HT-29 (cell line): ENCODE data around the gene PLEKHA4.

- RAMPAGE, long total RNA, result no peak
Measured at GRCh38 chr19:48203650-48204535, 33.4 kb downstream of the ZSWIM9 start.

GRCh38 chr19:48291208-48291600 lies 21.3 kb downstream of the ZNF114 start:
- RAMPAGE, long total RNA, result no peak

- RAMPAGE, long total RNA, result no peak
Measured at GRCh38 chr19:48328922-48330047, 3.9 kb downstream of the EMP3 start.

DNA sequence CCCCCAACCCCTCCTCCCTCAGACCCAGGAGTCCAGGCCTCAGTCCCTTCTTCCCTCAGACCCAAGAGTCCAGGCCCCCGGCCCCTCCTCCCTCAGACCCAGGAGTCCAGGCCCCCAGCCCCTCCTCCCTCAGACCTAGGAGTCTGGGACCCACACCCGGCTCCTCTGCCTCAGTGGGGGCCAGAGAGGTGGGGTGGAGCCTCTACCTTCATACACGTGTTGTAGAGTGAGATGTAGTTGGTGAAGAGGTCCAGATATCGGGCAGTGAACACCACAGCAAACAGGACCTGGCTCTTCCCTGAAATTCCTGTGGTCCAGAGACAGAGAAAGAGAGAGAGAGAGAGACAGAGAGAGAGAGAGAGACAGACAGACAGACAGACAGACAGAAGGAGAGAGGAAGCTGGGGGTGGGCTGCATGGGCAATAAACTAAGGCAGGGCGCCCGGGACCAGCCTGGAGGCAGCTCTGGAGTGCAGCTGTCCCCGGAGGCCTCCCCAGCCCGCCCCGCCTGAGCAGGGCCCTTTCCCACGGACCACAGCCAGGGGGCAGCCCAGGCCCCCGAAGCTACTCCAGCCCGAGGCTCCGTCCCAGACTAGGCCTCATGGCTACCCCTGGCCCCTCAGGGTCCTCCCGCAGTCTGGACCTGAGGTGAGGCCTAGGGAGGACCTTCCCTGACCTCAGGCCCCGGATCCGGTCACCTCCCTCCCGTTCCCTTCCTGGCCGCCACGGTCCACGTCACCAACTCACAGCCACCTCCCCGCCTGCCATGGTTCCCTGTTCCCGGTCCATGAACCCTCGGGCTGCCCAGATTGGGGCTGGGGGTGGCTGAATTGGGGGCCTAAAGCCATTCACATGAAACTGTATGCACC lies 899 bp downstream of the KDELR1 start:
- RAMPAGE, long total RNA, result no peak

DNA sequence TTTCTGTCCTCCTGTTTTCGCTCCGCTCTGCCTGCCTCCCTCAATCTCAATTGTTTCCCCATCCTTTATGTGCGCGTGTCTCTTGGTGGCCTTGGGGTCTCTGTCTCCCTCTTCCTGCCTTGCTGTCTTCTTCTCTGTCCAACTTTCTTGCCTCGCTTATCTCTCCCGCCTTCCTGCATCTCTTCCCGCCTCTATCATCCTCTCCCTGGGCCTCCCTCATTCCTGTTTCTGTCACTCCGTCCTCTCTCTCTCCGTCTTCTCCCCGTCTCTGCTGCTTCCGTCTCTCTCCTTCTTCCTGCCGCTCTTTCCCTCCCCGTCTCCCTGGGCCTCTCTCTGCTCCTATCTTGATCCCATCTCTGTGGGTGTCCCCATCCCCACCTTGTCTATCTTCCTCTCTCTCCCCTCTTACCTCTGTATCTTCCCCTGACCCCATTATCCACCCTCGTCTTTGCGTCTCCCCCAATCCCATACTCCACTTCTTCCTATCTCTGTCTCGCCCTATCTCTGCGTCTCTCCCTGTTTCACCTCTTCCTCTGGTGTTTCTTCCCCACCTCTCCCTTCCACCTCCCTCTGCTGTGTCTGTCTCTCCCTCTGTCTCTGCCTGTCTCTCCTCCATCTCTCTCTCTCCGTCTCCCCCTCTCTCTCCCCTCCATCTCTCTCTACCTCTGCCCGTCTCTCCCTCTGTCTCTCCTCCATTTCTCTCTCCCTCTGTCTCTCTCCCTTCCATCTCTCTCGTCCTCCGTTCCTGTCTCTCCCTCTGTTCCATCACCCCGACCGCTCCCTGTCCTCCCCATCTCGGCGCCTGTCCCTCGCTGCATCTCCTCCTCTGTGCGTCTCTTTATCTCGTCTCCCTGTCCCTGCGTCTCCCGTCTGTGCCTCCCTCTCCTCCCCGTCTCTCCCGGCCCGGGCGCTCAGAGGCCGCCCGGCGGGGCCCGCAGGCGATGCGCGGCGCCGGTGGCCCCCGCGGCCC lies 4.3 kb downstream of the GRIN2D start:
- RAMPAGE, long total RNA, result no peak

DNA sequence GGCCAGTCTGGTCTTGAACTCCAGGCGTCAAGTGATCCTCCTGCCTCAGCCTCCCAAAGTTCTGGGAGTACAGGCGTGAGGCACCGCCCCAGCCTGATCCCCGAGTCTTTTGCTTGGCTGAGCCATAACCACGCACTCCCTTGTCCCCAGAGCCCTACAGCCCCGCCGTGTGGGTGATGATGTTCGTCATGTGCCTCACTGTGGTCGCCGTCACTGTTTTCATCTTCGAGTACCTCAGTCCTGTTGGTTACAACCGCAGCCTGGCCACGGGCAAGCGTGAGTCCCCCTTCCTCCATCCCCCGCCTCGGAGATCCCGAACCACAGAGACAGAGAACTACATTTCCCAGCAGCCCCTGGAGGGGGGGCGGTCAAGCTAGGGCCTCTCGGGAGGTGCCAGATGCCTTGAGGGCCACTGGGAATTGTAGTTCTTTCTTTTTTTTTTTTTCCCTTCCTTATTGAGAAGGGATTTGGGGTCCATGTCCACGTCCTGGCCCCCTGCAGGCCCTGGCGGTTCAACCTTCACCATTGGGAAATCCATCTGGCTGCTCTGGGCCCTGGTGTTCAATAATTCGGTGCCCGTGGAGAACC lies 25.7 kb downstream of the GRIN2D start:
- RAMPAGE, long total RNA, result no peak

DNA sequence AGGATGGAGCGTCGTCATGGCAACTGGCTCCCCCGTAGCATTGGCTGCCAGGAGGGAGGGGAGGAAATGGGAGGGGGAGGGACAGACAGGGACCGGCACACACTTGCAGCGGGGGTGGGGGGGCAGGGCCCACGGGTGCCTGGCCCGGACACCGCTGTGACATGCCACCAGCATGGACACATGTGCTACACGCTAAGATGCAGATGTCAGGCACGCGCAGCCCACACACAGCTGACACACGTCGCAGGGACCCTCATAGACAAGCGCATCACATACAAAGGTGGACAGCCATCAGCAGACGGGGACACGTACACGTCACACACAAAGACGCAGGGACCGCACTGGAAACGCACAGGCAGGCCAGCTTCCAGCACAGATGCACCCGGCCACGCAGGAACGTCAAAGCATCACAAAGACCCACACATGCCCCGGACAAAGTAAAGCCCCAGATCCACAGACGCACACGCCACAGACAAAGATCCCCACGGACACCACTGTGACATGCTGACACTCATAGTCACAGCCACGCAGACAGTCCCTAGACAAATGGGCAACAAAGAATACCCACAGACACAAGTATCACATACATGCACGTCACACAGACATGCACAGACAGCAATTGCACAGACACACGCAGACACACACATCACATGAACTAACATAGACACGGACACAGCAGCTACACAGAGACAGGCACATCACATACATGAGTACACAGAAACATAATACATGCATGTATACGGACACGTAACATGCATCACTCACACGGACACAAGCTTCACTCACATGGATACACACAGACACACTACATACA lies 514 bp upstream of the LMTK3 start:
- RAMPAGE, long total RNA, result no peak

DNA sequence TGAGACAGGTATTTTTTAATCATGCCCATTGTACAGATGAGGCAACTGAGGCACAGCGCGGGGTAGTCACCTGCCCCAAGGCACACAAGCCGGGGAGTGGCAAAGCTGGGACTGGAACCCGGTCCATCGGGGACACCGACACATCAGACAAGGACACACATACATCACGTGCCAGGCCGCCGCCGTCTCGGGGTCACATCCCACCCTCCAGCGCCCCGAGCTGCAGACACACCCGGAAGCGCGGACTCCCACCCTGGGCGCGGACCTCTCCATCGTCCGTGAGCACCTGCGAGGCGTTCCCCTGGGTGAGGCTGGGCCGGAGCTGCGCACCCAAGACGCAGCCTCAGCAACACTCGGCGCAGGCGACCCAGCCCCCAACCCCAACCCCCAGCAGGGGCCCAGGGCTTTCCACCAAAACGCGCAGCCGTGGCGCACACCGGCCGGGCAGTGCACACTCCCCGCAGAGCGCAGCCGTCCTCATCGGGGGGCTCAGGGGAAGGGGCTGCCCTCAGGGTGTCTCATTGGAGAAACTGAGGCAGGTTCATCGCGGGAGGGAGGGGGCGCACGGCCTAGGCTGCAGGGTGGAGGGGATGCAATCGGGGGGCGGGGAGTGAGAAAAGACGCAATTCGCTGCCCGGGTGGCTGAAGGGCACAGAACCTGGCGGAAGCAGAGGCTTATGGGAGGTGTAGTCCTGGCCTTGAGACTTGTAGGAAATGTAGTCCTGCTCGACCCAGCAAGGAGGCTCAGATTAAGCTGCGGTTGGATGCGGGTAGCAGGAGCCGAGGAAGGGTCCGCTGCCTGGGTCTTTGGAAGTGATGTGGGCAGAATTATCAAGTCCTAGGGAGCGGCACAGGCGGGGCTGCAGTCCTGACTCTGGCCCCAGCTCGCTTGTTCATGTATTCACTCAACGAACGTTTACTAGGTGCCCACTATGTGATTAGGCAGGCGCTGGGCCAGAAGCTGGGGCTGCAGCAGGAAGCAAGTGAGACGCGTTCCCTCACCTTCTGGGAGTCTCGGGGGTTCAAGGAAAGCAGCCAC lies 2.0 kb upstream of the LMTK3 start:
- RAMPAGE, long total RNA, result no peak

GRCh38 chr19:48552754-48553155 lies 783 bp downstream of the SULT2B1 start:
- RAMPAGE, long total RNA, result no peak

- RAMPAGE, long total RNA, result no peak
Measured at GRCh38 chr19:48556218-48556590, 4.2 kb downstream of the SULT2B1 start.

DNA sequence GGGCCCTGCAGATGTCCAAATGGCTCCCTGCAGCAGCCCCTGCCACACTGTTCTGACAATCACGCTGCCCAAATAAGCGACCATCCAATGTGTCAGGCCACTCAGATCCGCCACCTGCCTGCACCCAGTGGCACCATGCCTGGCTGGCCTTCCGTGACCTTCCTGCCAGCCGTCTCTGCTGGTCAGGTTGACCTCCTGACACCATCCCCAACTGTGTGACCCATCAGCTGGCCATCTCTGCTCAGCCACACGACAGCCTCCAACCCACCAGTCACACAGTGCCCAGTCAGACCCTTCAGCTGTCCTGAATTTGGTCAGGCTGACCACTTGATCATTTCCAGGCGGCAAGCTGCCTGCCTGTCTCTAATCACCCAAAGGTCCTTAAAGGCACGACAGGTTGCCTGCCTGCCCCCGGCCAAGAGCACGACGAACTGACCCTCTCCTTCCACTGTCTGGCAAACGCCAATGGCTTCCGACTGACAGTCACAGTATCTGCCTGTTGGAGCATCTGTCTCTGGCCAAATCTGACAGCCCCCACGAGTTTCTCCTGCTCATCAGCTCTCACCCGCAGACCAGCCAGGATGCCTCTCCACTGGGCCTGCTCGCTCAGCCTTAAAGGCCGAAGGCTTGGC lies 1.3 kb downstream of the FAM83E start:
- RAMPAGE, long total RNA, result no peak

- RAMPAGE, long total RNA, result no peak
Measured at GRCh38 chr19:48636788-48637233, 368 bp downstream of the DBP start.

DNA sequence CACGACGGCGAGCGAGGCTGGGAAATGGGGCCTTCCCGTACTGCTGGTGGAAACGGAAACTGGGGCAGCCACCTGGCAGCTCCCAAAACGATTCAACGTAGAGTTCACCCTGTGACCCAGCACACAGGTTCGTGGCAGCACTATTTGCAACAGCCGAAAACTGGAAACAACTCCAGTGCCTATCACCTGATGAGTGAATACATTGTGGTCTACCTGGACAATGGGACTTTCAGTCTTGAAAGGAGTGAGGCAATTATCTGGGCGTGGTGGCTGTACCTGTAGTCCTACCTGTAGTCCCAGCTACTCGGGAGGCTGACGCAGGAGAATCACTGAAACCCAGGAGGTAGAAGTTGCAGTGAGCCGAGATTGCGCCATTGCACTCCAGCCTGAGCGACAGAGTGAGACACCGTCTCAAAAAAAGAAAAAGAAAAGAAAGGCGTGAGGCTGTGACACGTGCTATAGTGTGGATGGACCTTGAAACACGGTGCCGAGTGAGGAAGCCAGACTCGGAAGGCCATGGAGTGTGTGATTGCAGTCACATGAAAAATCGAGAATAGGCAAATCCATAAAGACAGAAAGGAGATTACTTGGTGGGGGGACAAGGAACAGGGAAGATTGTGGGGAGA lies 4.0 kb upstream of the NTN5 start:
- RAMPAGE, long total RNA, result no peak

- RAMPAGE, long total RNA, result no peak
Measured at GRCh38 chr19:48737226-48738138, 2.9 kb downstream of the RASIP1 start.

DNA sequence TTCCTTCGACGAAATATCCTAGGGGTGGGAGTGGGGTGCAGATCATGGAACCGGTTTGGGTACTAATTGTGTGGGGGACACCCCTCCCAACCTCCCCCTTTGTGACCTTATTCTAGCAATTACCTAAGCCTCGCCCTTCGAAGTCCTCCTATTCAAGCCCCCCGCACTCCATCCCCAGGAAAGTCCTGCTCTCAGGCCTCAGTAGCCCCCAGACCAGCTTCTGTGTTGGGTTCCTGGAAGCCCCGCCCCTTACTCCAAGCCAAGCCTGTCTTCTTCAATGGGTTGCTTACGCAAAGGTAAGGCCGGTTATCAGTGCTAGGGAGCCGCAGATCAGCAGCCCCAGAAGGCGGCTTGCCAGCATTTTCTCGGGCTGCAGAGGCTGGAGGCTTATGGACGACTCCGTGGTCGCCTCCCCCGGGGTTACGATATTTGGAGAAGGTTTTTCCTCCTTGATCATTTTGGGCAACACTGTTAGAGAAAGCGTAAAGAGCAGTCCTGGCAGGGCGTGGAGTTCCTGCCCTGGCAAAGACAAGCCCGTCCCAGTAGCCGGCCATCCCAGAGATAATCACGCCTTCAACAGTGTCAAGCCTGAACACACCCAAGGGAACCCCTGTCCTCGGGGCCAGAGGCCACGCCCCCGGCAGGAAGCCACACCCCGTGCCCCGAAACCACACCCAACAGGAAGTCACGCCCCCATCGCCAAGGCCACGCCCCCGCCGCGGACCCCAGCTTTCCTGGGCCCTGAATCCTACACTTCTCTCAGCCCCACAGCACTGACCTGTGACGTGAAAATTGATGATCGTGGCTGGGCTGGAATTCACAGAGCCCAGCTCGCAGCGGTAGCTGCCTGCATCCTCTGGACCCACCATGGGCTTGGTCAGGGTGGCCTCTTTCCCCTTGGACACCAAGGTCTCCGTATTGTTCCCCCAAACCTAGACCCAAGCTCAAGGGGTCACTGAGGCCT lies 883 bp upstream of the RASIP1 start:
- RAMPAGE, long total RNA, result no peak

DNA sequence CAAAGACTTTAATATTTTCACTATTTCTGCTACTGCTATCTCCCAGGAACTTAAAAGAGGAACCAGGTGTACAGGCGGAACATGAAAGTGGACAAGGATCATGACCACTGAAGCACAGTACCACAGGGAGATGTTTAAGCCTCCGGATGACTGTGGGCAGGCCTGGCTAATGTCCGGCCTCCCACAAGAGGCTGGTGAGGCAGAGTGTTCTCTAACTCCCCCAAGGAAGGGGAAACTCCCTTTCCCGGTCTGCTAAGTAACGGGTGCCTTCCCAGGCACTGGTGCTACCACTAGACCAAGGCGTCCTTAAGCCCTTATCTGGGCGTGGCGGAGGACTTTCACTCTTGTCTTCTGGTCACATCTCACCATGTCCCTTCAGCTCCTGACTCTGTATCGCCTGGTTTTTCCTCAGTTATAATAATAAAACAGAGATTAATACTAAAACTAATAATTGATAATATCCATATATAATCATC lies 25.7 kb downstream of the FGF21 start:
- RAMPAGE, long total RNA, result no peak

GRCh38 chr19:48819255-48819940 lies 8.6 kb upstream of the BCAT2 start:
- RAMPAGE, long total RNA, result no peak

DNA sequence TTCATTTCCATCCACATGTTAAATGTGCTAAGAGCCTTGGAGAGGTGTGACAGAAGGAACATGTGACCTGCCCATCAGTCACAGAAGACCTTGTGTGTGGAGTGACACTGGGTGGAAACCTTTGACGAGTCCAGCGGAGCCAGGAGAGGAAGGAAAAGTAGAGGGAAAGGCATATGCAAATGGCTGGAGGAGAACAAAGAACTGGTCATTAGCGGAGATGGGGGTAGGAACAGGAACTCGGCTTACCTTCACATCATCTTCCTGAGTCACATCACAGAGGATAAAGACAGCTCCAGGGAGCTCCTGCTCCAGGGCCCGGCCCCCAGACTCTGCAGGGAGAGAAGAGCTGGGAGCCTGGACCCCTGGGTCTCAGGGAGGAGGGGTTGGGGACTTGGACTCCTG lies 2.3 kb downstream of the HSD17B14 start:
- RAMPAGE, long total RNA, result no peak

DNA sequence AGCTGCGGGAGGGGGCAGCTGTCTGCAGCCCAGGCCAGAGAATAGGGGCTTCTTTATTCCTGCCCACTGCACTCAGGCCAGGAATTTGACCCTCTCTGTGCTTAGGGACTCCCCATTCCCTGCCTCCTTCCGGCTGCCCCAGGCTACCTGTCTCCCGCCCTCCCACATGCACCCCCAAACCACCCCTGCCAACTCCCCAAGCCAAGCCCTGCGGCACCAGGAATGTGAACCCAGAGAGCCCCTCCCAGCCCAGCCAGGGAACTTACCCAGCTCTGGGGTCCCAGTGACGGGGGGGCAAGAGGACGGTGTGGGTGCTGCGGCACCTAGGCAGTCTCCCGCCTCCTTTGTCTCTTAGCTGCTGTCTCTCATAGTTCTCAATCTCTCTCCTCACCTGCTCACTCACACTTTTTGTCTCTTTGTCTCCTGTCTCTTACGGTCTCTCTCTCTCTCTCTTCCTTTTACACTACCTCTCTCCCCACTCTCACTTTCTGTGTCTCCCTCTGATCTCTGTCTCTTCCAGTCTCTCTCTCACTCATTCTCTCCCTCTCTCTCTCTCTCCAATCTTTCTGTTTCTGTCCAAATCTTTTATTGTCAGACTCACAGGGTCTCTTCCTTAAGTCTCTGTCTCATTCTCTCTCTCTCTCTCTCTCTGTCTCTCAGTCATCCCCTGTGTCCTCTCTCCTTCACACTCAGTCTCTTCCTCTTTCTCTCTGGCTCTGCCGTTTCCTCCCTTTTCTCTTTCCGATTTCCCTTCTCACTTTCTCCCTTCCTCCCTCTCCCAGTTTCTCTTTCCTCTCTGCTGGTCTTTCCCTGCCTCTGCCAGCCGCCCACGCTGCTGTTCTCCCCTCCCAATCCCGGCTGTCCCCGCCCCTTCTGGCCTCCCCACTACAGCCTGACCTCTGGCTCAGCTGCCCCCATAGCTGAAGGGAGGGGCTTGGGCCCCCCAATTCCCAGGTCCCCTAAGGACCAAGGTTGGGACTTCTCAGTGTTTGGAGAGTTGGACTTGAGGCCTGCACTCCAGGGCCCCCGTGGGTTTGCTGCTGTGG lies at the start of gene PLEKHA4:
PLEKHA4 (minus strand) TSS at position 801 of the 1,046 bp plus-strand sequence.
- RAMPAGE, long total RNA, result no peak

DNA sequence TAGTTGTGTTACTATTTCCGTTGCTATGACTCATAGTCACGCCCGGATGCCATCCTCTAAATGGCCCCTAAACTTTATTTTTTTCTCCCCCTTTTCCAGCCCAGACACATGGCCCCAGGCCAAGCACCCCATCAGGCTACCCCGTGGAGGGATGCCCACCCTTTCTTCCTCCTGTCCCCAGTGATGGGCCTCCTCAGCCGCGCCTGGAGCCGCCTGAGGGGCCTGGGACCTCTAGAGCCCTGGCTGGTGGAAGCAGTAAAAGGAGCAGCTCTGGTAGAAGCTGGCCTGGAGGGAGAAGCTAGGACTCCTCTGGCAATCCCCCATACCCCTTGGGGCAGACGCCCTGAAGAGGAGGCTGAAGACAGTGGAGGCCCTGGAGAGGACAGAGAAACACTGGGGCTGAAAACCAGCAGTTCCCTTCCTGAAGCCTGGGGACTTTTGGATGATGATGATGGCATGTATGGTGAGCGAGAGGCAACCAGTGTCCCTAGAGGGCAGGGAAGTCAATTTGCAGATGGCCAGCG lies 967 bp downstream of the PPP1R15A start:
- RAMPAGE, long total RNA, result no peak